Mesangial cell (primary cell): ENCODE measurements around a stretch of chr10.

DNA sequence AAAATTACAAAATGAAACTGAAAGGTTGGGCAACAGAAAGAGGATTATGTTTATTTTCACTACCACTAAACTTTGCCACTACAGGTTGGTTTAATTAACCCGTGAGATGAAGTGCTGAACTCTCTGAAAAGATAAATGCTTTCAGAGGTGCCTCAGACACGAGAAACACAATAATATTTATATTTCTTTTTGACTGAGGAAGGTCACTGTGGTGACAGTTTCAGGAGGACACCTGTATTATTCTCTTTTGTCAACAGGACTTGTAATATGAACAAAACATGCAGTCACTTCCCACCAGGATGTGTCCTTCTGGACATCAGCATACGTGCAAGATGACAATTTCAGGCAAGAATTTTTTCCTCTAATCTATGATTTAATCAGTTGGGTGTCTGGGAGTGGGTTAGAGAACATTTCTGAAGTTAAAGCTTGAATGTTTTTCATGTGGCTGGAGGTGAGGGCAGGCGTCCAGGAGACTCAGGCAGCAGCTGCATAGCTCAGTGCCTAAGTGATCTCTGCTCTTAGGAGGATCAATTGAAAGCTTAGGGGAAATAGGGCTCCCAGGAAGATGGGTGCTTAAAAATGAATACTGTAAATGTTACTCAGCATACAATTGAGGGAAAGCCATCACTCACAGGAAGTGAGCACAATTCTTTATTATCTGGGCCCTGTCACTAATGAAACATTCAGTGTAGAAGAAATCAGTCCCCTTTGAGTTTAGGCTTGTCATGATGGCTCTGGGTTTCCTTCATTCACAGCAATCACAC is 457.5 kb upstream of the KLF6 start:
- RAMPAGE, long total RNA = start-site peak on the plus strand centred at position 483 of the sequence, 29 bp wide, 6 reads

DNA sequence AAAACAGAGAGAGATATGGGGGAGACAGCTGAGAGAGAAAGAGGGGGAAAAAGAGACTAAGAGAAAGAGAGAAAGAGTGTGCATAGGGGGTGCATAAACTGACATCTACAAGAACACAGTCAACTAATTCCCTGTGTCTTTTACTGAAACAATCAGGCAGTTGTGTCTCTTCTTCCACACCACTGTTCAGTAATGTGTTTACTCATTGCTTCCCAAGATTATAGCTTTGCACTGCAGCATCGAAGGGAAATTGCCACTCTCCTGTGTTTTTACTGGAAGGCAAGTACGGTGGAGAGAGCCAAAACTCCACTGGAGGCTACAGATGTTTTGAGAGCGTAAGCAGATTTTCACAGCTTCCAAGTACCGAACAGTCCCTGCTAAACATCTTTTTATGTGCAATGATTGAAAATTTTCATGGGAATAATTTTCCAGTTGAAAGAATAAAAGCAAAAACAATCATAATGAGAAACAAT is 510.5 kb upstream of the AKR1E2 start:
- RAMPAGE, long total RNA = no peak

GRCh38 chr10:4647090-4647513 is 178.9 kb upstream of the AKR1E2 start:
- RAMPAGE, long total RNA = no peak

GRCh38 chr10:4677258-4678545 is 148.3 kb upstream of the AKR1E2 start:
- RAMPAGE, long total RNA = no peak

- RAMPAGE, long total RNA = no peak
These were observed 47.1 kb upstream of the AKR1C1 start for GRCh38 chr10:4916016-4916675.

GRCh38 chr10:4982544-4983241 is 19.5 kb downstream of the AKR1C1 start:
- RAMPAGE, long total RNA = no peak

DNA sequence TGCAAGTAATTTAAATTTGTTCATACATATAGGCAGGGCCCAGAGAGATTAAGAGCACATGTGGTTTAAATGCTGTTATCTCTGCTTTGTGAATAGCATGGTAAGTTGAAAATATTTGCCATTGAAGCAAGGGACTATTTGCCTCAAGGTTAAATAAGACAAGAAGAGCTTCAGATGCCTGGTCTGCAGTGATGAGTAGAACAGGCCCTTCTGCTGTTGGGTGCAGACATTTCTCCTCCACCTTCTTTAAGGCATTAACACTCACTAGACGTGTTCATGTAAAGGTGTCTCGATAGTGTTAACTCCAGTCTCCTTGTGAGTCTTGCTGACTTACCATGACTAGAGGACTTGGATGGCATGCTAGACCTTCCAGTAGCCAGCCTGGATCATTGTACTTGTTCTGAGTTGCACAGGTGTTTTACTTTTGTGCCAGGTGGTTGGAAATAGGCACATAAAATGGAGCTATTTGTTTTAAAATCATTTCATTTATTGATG is 15.5 kb upstream of the AKR1C3 start:
- RAMPAGE, long total RNA = no peak

GRCh38 chr10:5093048-5093434 is 1.2 kb upstream of the AKR1C3 start:
- RAMPAGE, long total RNA = no peak

GRCh38 chr10:5252281-5252780 is 55.7 kb downstream of the AKR1C4 start:
- RAMPAGE, long total RNA = no peak

DNA sequence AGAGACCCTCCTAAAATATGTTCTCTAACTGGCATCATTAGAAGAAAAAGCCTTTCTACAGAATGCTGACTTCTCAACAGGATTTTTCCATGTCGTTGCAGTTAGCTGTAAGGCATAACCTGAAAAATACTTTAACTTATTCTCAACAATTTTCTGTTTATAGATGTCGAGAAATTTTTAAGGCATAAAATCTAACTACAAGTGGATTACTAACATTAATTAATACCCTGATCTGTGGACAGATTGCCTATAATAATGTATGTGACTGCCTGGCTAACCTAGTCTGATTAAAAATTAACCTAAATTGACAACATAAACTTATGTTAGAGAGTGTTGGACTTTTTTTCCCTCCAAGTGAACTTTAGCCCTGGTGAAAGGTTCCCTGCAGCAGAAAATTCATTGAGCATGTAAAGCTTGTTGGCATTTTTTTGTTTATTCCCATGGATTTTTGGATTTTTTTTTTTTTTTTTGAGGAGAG is 35.9 kb downstream of the NET1 start:
- RAMPAGE, long total RNA = no peak

DNA sequence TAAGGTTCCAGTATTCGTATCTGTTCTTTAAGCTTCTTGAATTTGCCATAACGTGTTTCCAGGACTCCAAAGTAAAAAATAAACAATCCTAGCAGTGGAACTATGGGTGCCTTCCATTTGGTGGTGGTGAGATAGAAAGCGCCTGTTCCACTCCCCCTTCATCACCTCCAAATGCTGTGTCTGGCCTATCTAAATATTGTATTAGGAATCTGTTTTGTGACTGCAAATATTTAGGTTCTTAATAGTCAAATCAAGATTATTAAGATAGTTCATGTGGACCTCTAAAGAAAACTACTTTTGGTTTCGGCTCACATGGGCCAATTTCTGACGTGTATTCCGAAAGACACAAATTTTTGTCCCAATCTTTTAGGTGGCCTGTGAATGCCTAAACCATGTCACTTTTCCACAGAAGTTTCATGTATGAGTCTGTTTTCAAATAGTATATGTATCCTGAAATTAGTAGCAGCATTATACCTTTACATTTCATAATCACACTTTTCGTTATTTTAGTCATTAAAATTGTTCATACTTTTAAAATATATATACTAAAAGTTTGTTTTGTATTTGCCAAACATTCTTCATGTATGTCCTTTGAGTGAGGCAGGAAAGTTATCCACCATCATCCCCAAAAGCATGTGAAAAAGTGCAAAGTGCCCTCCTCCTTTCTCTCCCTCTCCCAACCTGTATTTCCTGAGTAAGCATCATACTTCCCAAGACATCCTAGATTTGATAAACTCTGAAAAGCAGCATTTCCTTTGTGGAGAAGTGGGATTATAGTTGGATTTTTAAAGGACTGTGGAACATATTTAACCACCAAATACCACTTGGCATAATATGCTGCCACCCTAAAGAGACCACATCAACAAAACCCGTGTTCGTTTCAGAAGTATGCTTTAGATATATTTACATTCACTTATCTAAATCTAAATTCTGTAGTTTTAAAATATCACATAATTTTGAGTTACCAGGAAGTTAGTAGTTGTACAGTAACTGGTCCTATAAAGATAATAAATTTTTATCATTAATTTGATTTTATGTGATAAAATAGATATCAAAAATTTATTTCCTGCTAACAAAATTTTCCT is 36.7 kb downstream of the NET1 start:
- RAMPAGE, long total RNA = no peak

GRCh38 chr10:5458229-5458478 is 41.2 kb downstream of the CALML5 start:
- RAMPAGE, long total RNA = no peak

GRCh38 chr10:5486187-5486677 is 13.1 kb downstream of the CALML5 start:
- RAMPAGE, long total RNA = no peak

GRCh38 chr10:5563891-5564495 is 39.2 kb downstream of the CALML3 start:
- RAMPAGE, long total RNA = no peak

DNA sequence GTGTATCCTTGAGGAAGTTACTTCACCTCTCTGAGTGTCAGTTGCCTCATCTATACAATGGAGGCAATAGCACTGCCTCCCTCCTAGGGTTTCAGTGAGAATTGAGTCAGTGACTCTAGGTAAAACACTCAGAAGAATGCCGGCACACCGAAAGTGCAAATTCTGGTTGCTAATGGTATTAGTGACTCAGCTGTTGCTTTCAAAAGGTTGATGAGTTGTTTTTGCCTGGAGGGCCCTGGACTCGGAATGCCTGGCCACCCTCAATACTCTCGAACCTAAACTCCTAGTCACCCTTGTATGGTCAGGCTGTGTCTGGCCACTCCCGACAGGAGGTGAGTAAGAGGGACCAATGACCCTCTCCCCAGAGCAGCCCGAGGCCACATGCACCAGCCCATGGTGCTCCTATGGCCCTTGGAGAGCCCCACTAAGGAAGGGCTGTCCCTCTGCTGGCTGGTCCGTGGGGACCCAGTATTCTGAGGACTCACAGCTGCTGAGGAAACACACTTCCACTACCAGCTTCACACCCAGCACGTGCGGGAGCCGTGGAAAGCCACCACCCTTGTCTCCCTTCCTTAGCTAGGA is 60.3 kb downstream of the CALML3 start:
- RAMPAGE, long total RNA = no peak

- RAMPAGE, long total RNA = no peak
These were observed 34.4 kb downstream of the ASB13 start for GRCh38 chr10:5631696-5632779.

DNA sequence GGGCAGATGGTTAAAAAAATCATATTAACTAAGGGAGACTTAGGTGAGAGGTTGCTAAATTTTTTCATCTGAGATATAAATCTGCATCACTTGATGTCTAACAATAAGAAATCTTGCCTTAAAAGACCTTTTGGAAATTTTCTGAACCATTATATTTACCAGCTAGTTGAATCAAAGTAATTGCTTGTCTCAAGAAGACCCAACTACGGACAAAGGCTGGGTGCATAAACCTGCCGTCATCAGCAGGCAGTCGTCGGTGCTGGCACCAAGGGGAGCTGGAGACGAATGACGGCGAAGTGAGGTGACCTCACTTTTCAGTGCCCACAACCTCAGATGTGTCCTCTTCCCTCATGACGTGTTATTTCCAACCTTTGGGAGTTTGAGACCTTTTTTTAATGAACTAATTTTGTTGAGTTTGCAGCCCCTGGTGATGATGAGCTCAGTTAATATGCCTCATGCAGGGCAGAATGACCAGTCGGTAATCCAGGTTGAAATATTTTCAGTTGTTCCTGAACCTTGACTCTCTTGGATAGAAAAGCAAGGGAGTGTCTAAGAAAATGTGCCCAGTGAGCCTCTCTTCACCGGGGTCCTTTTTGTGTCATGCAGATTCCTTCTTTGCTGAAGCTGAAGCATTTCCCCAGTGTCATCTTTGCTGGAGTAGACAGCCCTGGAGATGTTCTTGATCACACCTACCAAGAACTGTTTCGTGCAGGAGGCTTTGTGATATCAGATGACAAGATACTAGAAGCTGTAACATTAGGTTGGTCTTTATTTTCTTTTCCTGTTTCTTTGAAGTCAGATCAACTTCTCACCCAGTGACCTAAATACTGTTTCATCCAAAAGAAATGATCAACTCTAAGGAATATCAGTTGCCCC is 56.1 kb downstream of the GDI2 start:
- RAMPAGE, long total RNA = no peak

GRCh38 chr10:5785088-5785362 is 28.2 kb downstream of the GDI2 start:
- RAMPAGE, long total RNA = no peak

DNA sequence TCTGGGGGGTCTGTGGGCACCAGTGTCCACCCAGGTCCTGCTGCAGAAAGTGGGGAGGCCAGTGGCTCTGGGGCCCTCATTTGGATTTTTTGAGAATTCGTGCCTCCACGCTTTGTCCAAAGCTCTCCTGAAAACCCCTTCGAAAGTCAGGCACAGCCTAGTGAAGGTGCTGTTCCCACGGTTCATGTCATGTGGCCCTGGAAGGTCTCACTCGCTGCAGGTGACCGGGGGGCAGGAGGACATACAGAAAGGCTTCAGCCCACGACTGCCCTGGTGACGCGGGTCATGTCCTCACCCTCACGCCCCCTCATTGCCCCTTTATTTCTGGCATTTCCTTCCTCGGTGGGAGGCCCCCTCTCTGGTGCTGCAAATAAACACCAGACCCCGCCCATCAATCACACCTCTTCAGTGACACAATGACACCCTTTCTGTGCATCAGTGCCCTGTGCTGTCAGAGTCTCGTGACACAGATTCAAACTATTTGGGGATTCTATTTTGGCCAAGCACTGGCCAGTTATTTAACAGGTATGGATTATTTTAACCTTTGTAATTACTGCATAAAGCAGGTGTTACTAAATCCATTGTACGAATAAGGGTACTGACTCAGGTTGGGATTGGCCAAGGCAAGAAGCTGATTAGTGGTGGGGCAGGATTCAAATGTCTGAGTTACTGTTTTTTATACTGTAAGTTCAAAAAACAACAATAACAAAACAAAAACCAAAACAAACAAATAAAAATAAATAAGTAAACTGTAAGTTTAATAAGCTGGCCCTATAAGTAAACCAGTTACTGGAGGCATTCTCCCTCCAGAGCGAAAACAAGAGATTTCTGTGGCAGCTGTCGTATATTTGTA is 27.8 kb upstream of the GDI2 start:
- RAMPAGE, long total RNA = no peak

DNA sequence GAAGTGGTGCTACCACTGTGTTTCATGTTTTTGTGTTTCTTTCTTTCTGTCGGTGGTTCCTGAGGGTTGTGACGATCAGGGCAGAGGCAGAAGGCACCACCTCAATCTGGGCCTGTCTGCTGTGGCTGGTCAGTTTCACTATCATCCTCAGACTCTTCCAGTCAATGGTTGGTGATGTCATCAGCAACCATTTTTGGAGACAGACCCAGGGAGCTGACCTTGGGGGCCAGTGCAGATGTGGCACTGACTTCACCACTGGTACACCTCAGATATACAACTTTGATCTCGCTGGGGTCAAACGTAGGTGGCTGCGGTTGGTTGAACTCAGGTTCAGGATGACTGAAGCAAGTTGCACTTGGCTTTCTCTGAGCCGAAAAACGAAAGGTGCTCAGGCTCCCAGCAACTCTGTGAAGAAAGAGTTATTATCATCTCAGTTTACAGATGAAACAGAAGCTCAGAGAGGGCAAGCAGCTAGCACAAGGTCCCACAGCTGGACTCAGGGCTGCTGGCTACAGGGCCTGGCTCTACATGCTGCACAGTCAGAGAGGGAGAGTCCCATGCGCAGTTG is 27.3 kb downstream of the ANKRD16 start:
- RAMPAGE, long total RNA = no peak